Measurements from ENCODE around the gene LMO3.

DNA sequence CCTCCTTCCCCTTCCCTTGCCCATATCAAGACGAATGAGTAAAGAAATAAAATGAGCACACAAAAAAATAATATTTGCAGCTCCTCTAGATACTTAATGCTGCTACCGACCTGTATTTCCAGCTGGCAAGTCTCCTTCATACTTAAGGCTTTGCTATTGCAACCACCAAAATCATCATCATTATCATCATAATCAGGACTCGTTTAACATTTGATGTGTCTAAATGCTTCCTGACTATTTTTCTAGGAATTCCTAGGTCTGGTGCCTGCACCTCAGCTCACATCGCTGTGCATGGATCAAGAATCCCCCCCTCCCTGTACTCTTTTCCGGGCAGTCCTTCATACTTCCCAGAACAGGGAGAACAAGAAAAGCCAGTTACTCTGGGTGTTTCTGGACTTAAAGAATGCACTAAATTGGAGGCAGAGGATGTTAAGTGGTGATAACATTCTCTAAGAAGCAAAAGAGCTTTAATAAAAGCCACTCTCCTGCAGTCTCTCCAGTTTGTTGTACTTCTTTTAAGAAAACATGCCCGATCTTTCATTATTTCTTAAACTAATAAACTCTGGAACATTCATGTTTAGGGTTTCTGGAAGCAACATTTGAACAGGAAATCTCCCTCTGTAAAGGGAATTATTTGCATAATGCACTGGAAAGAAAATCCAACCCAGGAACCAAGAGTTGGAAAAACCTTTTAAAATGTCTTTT, 9.3 kb downstream of the ERP27 start:
- CAGE, long polyA plus RNA: no peak
- RRBS: no CpG with 5 or more reads among the region's 6 CpGs

DNA sequence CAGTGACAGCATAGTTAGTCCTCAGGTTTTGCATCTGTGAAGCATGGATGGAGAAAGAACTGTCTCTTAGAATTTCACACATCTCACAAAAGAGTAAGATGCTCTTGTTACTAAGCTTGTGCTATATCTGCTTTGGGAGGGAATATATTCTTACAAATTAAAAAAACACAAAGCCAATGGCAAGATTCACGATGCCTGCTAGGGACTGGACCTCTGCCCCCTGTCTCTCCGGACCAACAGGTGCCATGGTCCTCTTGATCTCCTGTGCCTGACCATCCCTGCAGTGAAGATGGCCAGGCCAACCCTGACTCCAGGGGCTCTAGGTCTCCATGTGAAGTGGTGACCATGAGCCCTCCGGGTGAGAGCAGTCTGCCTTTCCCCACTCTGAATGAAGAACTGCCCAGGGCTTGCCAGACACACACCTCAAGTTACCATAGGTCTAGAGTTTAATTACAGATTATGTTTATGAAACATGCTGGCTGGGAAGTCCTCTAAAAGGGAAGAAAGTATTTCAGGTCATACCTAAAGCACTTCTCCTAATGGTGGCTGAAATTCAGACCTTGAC, 1.5 kb downstream of the ARHGDIB start:
- CAGE, long polyA plus RNA: no peak
- RRBS: no CpG with 5 or more reads among the region's 3 CpGs

DNA sequence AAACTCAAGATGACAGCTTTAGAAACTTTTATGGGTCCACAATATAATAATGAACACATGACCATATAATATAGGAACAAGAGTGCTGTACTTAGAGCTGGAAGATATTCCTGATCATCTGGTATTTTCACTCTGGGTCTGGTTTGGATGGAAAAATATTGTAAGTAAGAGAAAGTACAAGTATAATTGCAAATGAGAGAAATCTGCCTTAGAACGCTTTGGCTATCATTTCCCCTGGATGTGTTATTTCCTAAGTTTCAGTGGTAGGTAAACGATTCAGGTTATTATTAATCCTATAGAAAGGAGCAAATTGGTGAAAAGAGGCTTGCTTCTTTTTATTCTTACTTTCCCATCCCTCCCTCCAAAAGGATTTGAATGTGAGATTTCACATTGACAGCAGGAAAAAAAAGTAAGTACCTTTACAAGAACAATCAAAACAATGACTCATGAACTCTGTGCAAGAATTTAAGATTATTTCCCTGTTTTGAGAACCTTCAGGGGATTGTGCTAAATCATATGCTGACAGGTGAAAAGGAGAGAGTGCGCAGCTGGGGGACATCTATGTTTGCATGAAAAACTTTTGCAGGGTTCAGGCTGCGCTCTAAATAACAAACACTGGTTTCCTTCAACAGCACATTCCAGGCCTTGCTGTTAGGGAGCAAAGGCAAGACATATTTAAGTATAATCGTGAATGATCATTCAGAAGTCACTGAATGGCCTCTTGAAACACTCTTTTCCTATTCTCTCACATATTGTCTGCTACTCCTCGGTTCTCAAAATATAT, 27.4 kb downstream of the RERG start:
- CAGE, long polyA plus RNA: no peak
- RRBS: no CpG with 5 or more reads among the region's 6 CpGs

DNA sequence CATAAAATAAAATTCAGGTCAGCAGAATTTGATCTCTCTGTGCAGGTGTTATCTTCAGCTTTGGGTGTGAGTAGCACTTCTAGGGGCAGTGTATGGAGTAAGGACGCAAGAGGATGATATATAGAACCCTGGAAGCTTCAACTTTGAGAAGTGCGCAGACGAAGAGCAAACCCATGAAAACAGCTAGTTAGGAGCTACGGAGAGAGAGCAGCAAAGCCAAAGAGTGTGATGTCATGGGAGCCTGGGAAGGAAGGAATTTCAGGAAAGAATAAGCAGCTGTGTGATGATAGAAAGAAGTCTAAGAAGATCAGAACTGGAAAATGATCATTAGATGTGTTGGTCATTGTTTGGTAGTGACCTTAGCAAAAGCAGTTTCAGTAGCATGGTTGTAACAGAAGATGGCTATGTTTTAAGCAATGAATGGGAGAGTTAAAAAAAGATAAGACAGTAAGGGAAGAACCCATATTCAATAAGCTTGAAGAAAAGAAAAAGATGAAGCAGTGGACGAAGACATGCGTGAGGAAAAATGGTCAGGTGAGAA, 5.9 kb downstream of the RERG start:
- CAGE, long polyA plus RNA: no peak
- RRBS: no CpG with 5 or more reads among the region's 6 CpGs

- CAGE, long polyA plus RNA: no peak
- RRBS: no CpG with 5 or more reads among the region's 6 CpGs
These were observed 157.9 kb downstream of the EPS8 start for GRCh38 chr12:15631215-15631828.

DNA sequence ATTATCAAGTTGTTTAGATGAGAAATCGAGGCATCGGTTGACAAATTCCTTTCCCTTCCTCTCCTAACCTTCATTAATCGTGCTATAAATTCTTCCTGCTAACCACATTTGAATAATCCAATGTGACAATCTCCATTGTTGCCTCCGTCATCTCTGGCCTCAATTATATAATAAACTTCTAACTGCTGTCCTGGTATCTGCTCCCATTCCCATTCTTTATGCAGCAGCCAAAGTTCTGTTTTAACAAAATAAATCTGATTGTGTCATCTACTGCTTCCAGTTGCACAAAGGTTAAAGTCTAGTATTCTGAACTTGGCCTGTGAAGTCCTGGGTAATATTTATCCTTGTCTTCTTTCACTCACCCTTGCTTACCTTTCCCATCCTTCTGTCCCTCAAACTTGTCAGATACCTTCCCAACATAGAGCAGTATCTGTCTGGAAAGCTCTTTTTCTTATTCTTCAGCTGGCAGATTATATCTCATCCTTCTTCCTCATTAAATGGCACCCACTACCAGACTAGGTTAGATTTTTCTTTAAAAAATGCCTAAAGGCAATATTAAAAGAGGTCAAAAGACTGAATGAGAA, 19.4 kb upstream of the STRAP start:
- CAGE, long polyA plus RNA: no peak
- RRBS: no CpG with 5 or more reads among the region's 4 CpGs

DNA sequence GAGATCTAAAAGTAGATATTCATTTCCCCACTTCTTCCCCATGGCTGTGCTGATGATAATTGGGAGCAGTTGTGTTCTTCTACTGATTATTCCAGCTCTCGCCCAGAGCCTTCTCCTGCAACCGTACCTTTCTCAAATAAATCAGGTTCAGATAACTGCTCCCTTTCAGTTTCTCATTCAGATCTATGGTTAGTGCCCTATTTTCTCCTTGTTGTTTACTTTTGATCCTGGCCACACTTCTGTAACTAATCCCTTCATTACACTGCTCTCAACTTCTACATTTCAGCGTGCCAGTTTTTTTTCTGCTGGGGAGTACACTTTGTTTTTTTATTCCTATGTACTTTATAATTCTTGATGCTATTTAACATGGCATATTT, 2.8 kb upstream of the STRAP start:
- CAGE, long polyA plus RNA: no peak
- RRBS: no CpG with 5 or more reads among the region's 3 CpGs

GRCh38 chr12:15992106-15992734, 81.1 kb downstream of the DERA start:
- CAGE, long polyA plus RNA: no peak
- RRBS: no CpG with 5 or more reads among the region's 1 CpG

GRCh38 chr12:16013282-16014087, 102.4 kb downstream of the DERA start:
- CAGE, long polyA plus RNA: no peak
- RRBS: no CpG with 5 or more reads among the region's 5 CpGs

GRCh38 chr12:16524302-16524689, 81.7 kb downstream of the LMO3 start:
- CAGE, long polyA plus RNA: no peak
- RRBS: no CpG with 5 or more reads among the region's 1 CpG

DNA sequence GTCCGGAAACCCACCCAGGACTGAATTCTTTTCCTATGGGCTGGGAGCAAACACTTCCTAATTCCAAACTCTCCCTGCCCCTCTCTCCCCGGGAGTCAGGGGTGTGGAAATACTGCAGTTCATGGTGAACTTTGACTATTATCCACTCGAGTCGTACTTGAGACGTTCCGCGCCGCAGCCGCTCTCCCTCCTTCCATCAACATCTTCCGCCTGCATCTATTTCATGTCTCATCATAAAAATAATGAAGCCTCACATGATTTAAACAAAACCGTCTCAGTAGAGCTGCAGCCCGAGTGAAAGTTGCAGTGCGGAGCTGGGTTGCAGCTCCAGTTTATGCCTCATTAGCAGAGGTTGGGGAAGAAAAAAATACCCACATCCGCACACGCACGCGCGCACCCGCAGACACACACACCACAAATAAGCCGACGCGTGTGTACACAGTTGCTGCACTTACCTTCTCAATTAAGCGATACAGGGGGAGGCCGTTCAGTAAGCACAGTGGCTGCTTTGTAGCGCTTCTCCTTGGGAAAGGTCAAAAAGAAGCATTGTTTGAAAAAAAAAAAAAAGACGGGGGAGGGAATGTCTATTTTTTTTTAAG, at the start of gene LMO3:
Gene LMO3 (minus strand): TSS at position 552 of the 599 bp plus-strand sequence.
- CAGE, long polyA plus RNA: no peak
- RRBS: 2% methylated on average over 2 of the region's 26 CpGs

- CAGE, long polyA plus RNA: no peak
- RRBS: no CpG with 5 or more reads among the region's 8 CpGs
These were observed 4.3 kb upstream of the LMO3 start for GRCh38 chr12:16609936-16610894.

DNA sequence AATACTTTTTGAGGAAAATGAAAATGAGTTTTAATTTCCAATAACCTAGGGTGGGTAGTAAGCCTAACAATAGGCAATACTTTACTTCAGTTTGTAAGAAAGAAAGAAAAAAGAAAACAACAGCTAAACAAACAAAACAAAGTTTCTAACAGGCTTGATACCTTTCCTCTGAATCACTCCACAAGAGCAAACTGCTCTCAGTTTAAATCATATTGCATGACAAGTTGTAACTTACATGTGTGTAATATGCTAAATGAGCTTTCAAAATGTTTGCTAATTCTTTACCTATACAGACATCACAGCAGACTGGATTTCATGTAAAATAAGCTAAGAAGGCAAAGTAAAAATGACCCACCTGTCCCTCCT, 6.7 kb upstream of the LMO3 start:
- CAGE, long polyA plus RNA: no peak

- CAGE, long polyA plus RNA: no peak
- RRBS: no CpG with 5 or more reads among the region's 3 CpGs
These were observed 451.2 kb upstream of the LMO3 start for GRCh38 chr12:17057116-17057659.

DNA sequence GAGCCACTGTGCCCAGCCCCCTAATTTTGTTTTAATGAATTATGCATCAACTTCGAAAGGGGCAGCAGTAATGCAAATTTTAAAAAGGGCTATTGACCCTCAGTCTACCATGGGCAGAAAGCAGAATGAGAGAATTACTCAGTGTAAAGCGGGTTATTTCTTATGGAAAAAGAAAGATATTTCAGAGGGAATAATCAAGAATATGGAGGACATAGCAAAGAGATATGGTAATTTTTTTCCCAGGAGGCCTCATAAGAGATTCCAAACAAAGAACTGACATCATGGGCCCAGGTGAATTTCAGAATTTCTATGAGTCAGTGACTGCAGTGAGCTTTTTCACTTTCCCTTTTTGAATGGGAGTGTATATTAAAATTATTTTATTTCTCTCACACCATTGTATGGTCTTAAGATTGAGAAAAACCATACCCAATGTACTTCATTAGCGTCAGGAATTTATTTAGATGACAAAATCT, 675.2 kb upstream of the LMO3 start:
- CAGE, long polyA plus RNA: no peak
- RRBS: no CpG with 5 or more reads among the region's 3 CpGs

GRCh38 chr12:18907724-18908165, 169.8 kb downstream of the CAPZA3 start:
- CAGE, long polyA plus RNA: no peak
- RRBS: no CpG with 5 or more reads among the region's 7 CpGs

DNA sequence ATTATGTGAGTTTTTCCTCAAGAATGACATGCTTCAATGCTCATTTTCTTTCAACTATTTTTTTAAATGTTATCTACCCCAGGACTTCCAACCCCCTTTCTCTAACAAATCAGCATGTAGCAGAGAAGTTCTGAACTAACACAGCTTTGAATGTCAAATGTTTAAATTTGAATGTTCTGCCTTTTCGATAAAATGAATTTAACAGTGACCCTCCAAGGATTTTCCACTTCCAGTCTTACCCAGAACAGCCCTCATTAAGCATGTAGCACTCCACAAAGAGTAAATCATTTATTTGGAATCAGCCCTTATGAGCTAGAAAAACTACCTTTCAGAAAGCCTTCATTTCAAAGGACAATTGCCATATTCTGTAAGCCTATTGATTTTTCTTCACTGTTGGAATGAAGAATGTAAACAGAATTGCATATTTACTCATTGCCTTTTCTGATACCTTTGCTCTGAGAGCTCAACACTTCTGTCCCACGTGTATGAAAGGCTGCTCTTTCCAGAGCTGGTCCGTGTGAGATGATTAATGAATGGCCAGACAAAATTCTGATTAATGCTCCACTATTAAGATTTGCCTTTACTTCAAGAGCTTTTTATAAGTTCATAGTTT, 63.2 kb upstream of the PLEKHA5 start:
- CAGE, long polyA plus RNA: no peak
- RRBS: no CpG with 5 or more reads among the region's 3 CpGs

DNA sequence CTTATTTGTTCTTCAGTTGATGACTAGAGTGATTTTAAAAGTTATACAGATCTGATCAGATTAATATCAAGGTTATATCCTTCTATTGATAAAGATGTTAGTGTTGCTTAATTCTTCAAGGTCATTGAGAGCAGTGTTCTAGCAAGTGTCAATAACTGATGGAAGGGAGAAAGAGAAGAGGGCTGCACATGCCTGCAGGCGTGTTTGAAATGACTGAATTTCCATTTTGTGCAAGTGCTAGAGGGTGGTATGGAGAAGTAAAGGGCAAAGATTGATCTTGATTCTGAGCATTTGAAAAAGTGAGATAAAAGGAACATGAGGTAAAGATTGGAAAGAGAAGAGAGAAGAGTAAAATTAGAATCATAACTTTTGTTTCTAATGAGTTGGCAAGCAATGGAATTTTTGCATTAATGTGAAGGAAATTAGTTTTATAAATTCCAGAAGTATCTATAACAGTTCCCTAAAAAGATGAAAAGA, 147.8 kb downstream of the AEBP2 start:
- CAGE, long polyA plus RNA: no peak
- RRBS: no CpG with 5 or more reads among the region's 1 CpG

- CAGE, long polyA plus RNA: no peak
- RRBS: no CpG with 5 or more reads among the region's 5 CpGs
These were observed 272.7 kb downstream of the AEBP2 start for GRCh38 chr12:19711948-19712523.

DNA sequence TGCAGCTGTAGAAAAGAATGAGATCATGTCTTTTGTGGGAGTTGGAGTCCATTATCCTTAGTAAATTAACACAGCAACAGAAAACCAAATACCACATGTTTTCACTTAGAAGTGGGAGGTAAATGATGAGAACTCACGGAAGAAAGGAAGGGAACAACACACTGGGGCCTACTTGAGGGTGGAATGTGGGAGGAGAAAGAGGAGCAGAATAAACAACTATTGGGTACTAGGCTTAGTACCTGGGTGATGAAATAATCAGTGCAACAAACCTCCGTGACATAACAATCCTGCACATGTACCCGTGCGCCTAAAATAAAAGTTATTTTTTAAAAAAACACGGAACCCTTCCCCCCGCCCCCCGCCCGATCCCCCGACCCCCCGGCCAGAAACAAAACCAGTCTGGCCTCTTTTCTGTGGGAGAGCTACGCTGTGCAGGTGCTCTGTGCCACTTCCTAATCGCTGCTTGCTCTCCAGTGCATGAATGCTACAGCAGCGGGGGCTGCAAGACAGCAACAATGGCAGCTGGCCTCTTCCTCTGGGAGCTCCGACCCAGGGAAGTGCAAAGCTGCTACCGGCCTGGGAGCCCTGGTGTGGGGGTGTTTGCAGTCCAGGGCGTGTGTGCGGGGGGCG, 344.0 kb downstream of the AEBP2 start:
- CAGE, long polyA plus RNA: no peak
- RRBS: no CpG with 5 or more reads among the region's 18 CpGs

All from AG04450 (cell line).